Left colon (tissue), 1 donor: ENCODE measurements around a stretch of chr16.

DNA sequence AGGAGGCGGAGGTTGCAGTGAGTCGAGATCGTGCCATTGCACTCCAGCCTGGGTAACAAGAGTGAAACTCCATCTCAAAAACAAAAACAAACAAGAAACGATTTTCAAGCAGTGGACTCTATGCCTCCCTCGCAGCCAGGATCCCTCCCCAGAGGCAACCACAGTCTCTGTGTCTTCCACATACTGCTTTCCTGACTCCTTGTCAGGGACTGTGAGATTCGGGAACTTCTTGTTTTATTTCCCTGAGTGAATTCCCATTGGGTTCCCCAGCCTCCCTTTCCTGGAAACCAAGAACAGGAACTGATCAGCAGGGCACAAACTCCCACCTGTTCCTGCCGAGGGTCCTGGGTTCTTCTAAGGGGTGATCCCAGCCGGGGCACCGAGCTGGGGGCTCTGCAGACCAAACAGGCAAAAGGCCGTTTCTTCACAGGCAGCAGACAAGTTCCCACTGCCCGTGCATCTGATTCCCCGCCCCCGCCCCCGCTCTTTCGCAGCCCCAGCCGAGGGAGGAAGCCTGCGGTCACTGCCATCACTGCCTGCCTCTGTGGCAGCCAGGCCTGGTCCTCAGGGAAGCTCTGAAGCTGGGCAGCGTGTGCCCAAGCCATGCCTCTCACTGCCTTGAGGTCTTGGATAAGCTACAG, 5.4 kb upstream of the PIEZO1 start:
- PRO-cap: no peak

GRCh38 chr16:88842920-88843522, 13.7 kb downstream of the GALNS start:
- PRO-cap: no peak

GRCh38 chr16:88876038-88876925, 9.8 kb upstream of the PABPN1L start:
- PRO-cap: no peak

- PRO-cap: no peak
These were observed 19.4 kb upstream of the PABPN1L start for GRCh38 chr16:88885894-88886326.

- PRO-cap: no peak
These were observed 34.2 kb upstream of the PABPN1L start for GRCh38 chr16:88900565-88901062.

- PRO-cap: no peak
These were observed 38.3 kb upstream of the PABPN1L start for GRCh38 chr16:88904476-88905519.

DNA sequence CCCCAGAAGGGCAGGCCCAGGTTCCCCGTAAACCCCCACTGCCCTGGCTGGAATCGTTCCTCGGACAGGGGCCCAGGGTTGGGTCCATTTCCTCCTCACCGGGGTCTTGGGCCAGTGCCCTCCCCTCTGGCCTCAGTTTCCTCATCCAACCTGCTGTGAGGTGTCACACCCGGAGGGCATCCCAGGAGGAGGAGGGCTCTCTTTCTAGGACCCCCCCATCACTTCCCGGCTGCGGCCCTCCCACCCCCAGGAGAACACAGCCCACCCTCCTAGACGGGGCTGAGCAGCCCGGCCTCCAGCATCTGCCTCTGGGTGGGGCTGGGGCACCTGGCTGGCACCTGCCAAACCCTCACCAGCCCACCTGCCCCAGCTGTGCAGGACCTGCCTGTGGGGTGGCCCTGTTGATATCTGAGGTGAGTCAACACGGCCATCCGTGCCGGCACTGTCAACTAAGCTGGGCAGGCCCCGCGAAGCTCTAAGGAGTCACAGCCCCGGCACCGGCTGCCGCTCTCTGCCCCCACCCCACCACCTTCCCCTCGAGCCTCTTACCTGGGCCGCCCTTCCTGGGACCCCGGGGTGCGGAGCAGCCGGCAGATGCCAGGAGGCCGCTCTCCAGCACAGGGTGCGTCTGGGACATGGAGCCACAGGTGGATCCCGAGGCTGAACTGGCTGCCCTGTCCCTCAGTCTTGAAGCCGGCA, 750 bp downstream of the CBFA2T3 start:
- PRO-cap: no peak

DNA sequence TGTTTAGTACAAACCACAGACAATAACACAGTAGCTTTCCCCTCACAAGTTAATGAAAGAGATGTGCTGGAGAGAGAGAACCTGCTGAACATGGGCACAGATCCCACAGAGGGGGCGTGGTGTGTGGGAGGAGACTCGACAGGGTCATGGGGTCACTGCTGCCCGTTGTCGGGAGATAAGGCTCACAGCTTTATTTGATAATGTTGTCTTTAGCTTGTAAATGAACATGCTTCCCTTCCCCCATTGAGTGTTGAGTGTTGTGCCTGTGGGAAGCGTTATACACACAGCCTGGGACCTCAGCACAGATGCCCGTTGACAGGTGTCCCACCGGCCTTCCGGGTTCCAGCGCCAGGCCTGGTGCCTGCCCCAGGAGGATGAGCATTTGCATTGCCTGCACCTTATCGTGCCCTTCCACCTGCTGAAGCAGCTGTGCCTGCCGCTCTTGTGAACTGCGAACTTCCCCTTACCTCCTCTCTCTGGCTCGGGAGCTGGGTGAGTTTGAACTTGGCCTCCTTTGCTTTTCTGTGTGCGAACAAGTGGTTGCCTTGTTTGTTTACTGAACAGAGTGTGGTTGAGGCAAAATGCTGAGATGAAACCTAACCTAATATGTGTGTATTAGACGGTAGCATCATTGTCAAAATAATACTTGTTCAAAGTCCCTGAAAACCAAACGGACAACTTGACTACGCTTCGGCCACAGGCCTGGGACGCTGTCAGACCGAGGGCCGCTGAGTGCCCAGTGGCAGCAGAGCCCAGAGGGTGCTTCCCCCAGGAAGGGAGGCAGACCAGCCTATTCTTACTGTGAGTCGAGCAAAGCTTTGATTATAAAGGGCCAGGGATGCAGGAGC, 4.8 kb downstream of the ACSF3 start:
- PRO-cap: unidirectional peak, plus-strand start at position 430 of the sequence

GRCh38 chr16:89122514-89123101, 29.0 kb downstream of the ACSF3 start:
- PRO-cap: bidirectional peak, plus-strand start at chr16:89122759, minus-strand start at chr16:89122704

GRCh38 chr16:89155620-89156699, 15.6 kb upstream of the CDH15 start:
- PRO-cap: no peak

DNA sequence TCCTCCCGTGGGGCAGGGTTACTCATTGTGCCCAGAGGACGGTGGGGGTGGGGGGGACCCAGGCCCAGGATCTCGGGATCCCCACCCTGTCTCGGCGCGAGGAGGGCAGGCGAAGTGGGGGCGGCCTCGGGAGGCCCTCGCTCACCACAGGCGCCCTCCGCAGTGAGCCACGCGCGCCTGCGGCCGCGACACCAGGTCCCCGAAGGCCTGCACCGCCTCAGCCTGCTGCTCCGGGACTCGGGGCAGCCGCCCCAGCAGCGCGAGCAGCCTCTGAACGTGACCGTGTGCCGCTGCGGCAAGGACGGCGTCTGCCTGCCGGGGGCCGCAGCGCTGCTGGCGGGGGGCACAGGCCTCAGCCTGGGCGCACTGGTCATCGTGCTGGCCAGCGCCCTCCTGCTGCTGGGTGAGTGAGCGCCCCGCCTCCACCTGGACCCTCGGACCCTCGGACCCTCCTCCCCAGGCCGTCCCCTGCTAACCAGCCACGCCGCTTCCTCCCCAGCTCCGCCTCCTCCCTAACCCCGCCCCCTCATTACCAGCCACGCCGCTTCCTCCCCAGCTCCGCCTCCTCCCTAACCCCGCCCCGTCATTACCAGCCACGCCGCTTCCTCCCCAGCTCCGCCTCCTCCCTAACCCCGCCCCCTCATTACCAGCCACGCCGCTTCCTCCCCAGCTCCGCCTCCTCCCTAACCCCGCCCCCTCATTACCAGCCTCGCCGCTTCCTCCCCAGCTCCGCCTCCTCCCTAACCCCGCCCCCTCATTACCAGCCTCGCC, 8.1 kb downstream of the SLC22A31 start:
- PRO-cap: unidirectional peak, minus-strand start at position 505 of the sequence

DNA sequence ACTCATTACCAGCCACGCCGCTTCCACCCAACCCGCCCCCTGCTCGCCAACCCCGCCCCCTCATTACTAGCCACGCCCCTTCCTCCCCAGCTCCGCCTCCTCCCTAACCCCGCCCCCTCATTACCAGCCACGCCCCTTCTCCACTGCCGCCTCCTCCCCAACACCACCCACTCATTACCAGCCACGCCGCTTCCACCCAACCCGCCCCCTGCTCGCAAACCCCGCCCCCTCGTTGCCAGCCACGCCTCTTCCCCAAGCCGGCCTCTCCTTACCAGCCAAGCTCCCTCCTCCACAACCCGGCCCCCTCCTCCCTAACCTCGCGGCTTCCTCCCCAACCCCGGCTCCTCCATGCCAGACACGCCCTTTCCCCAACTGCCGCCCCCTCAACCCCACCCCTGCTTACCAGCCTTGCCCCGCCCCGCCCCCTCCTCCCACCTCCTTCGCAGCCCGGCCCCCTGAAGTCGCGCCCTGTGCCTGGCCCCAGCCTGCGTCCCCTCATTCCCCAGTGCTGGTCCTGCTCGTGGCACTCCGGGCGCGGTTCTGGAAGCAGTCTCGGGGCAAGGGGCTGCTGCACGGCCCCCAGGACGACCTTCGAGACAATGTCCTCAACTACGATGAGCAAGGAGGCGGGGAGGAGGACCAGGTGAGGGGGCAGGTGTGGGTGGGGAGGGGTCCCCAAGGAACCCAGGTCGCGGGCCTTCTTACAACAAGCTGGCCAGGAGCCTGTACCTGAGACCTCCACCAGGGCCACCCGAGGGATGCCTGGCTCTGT, 7.2 kb downstream of the SLC22A31 start:
- PRO-cap: no peak

GRCh38 chr16:89247559-89248177, 30.2 kb downstream of the ZNF778 start:
- PRO-cap: bidirectional peak, plus-strand start at chr16:89247703, minus-strand start at chr16:89247423

GRCh38 chr16:89285076-89285576, 67.6 kb downstream of the ZNF778 start:
- PRO-cap: no peak

DNA sequence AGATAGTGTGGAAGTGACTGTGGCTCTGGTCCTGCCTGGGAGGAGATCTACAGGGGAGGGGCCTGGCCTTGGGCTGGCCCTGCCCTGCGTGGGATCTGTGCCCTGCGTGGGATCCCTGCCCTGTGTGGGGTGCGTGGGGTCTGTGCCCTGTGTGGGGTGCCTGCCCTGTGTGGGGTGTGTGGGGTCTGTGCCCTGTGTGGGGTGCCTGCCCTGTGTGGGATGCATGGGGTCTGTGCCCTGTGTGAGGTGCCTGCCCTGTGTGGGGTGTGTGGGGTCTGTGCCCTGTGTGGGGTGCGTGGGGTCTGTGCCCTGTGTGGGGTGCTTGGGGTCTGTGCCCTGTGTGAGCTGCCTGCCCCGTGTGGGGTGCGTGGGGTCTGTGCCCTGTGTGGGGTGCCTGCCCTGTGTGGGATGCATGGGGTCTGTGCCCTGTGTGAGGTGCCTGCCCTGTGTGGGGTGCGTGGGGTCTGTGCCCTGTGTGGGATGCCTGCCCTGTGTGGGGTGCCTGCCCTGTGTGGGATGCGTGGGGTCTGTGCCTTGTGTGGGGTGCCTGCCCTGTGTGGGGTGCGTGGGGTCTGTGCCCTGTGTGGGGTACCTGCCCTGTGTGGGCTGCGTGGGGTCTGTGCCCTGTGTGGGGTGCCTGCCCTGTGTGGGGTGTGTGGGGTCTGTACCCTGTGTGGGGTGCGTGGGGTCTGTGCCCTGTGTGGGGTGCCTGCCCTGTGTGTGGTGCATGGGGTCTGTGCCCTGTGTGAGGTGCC, 81.9 kb downstream of the ZNF778 start:
- PRO-cap: no peak

DNA sequence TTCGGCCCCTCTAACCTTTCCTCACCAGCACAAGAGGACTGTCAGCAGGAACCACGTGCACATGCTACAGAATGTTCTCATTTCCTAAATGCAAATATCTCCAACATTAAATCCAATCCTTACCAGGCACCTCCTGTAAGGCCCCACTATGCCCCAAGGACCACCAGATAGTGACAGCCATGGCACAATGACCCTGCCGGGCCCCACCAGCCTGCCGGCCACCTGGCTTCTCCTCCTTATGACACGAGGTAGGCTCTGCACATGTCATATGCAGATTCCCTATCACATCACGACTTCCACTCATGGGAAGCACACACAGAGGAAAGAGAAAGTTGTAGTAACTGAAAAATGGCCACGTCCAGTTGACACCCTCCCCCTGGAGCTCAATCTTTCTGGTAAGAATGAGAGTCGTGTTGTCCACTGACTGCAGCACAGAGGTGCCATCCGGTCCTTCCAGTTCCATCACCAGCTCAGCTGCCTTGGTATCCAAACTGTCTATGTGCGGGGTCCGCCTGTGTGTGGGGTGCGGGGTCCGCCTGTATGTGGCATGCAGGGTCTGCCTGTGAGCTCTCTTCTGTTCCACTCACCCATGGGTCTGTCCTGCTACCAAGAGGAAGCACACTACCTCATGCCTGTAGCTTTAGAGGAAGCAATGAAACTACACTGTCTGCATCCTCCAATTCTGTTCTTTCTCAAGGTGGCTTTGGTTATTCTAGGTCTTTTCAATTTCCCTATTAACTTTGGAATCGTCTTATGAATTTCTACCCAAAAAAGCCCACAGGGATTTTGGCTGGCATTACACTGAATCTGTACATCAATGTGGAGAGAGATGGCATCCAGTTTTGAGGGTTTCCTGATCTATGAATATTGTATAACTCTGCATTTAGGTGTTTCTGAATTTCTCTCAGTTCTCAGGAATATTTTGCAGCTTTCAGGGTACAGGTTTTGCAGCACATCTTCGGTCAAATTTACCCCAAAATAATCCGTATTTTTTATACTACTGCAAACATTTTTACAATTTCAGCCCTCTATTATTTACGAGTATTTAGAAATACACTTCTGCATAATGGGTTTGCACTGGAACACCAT, 92.5 kb downstream of the ZNF778 start:
- PRO-cap: no peak

- PRO-cap: no peak
These were observed 118.7 kb downstream of the ZNF778 start for GRCh38 chr16:89336232-89336637.

DNA sequence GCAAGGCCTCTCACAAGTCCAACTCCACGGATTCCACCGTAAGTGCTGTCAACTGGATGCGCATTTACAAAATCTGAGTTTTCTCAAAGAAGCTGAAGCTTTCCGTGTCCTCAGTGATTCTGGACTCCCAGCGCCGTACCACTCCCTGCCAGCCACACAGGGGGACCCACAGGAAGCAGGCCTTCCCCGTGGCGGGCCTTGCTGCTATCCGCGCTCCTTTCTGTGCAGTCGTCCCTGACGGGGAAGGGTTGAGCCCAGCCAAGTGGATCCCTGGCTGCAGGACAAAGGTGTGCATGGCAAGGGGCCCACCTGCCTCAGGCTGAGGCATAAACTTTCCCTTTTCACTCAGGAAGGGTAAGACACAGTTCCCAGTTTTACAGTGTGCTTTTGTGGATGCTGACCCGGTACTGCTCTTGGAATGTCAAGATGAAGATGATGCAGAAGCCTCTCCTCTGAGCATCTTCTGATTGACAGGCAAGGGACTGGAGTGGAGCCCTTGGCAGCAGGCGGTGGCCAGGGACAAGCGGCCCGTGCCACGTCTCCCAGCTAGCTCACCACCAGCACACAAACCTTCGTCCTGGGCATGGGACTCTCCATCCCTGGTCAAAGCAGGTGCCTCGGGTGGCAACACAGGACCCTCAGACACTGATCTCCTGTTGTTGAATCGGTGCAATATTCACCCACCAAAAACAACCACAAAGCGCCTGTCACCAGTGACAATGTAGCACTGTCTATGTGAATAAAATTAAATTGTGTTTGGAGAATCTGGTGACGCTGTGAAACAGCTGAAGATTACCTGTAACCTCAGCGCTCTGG, 92.9 kb downstream of the ANKRD11 start:
- PRO-cap: no peak

DNA sequence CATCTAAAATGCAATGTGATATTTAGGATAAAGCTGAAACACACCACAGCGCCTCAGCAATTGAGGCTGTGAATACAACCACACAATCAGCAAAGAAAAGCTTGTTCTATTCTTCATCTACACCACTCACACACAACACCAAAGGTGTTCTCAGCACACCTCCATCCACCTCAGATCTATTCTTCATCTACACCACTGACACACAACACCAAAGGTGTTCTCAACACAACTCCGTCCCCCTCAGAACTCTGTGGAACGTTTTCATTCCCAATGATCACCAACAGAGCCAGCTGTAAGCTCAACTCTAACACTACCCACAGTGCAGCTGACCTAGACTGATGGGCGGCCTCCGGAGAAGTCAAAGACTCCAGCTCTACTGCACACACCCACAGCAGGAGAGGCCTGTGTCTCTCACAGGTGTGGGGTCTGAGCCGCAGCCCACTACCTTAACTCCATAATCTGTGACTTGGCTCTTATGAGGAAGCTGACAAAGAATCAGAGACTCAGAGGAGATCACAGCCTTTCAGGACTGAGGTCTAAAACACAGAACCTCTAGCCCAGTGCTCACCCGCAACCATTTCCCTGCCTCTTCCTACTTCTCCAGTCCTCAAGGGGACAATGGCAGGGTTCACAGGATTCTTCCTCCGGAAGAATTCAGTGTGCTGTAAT, 50.7 kb downstream of the ANKRD11 start:
- PRO-cap: no peak

GRCh38 chr16:89450367-89451109, 39.8 kb downstream of the ANKRD11 start:
- PRO-cap: no peak